Type B pancreatic cell (in vitro differentiated cells): ENCODE measurements around the genes SCGN and H2AC6.

- PRO-cap, result no peak
Measured at GRCh38 chr6:24802838-24803230, 4.1 kb upstream of the ARMH2 start.

- PRO-cap, result no peak
Measured at GRCh38 chr6:24890960-24891521, 44.7 kb downstream of the RIPOR2 start.

- PRO-cap, result no peak
Measured at GRCh38 chr6:24936451-24937289, 910 bp upstream of the RIPOR2 start.

DNA sequence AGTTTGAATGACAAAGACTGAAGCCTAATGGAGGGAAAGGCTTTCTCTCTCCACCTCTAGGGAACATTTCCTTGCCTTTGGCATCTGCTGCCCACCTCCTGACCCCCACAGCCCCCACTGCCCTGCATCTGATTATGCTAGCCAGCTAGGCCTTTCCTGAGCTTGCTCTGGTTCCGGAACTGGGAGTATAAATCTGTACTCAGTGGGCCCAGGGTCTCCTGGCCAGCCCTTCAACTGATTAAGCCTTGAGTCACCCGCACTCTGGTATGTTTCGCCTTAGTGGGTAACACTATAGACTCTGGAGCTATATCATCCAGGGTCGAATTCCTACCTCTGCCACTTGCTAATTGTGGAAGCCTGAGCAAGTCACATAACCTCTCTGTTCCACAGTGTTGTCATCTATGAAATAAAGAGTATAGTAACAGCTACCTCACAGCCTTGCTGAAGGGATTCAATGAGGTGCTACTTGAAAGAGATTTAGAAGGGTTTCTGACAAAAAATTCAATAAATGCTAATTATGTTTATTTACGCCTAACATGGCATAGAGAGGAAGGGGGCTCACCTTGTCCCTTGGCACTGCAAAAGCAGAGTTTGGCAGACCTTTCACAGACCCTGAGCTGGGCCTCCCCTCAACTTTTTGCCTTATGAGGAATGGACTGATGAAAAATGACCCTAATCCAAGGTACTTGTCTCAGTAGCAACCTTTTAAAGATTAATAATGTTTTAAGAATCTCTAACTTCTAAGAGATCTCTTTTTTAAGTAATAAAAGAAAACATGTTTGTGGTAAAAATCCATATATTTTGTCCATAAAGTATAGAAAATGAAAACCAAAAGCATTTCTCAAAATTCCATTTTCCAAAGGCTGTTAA is 45.8 kb upstream of the RIPOR2 start:
- PRO-cap, result no peak

DNA sequence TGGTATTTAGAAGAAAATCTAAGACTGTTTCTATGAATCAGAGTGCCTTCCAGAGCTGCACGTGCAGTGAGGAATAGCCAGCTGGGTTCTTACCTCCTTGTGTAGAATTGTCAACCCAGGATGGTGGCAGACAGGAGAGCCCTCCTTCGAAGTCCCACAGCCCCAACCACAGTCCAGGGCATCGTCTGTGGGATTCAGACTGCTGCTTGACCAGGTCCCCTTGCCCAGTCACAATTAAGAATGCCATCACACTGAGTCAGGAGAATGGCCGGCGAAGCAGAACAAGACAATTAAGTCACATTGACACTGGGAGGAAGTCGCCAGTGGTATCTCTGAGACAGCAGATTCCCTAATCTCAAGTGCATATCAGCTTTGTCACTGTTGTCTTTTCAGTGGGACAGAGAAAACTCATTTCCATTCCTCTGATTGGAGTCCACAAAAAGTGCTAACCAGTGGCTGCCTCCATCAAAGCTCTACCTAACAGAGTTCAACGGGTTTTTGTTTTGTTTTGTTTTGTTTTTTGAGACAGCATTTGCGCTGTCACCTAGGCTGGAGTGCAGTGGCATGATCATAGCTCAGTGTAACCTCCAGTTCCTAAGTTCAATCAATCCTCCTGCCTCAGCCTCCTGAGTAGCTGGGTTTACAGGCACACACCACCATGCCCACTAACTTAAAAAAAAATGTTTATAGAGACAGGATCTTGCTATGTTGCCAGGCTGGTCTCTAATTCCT is 100.3 kb upstream of the RIPOR2 start:
- PRO-cap, result no peak

GRCh38 chr6:25050068-25050981 is 114.6 kb upstream of the RIPOR2 start:
- PRO-cap, result no peak

GRCh38 chr6:25083676-25084301 is 148.0 kb upstream of the RIPOR2 start:
- PRO-cap, result no peak

DNA sequence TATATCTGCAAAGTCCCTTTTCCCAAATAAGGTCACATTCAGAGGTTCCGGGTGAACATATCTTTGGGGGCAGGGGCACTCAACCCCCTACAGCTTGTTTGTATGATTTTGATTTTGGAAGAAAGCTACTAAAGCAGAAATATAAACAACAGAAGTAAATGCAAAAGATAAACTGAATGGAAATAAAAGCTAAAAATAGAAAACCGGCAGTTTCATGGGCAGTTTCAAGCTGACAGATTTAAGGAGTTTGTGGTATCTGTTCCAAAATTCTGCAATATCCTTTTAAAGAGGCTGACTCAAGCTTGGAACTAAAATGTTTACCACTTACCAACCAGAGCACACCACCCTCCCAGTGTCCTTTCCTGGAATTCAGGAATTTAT is 100.0 kb upstream of the CARMIL1 start:
- PRO-cap, result no peak

- PRO-cap, result no peak
Measured at GRCh38 chr6:25296777-25297169, 17.6 kb downstream of the CARMIL1 start.

DNA sequence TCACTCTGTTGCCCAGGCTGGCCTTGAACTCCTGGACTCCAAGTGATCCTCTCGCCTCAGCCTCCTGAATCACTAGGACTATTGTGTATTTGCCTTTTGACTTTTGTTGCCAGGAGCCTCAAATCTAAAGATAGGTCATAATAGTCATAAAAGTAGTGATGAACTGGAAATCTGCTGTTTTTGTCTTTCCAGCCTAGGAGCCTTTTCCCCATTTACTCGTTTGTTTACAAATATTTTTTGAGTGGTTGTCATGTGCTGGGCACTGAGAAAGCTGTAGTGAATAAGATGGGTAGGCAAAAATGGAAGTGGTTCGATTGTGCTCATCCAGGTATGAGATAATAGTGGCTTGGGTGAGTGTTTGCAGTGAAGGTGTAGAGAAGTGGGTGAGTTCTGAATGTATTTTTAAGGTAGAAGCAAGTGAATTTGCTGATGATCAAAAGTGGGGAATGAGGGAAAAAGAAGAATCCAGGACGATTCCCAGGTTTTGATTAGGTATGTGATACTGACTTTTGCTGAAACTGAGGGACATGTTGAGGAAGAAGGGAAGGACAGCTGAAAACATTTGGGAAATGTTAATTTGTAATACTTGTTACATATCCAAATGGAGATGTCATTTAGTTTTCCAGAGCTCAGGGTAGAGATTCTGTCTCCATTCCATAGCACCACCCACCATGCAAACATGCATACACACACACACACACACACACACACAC is 53.0 kb downstream of the CARMIL1 start:
- PRO-cap, result no peak

DNA sequence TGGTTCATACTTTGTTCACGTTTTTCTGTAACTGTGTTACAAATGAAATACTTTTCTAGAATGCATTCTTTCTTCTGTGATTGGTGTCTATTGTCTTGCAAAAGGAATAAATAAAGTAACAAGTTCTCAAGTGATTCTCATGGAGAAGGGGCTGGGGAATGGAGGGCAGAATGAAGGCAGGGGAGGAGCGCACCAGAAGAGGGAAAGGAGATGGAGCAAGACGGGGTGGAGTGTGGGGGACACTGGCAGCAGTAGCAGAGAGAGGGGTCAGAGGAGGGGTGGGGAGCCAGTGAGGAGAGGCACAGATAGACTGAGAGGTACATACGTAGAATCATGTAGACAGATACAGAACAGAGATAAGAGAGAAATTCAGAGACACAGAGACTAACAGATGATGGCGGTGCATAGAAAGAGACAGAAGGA is 136.5 kb downstream of the CARMIL1 start:
- PRO-cap, result no peak

GRCh38 chr6:25451904-25452656 is 172.9 kb downstream of the CARMIL1 start:
- PRO-cap, result no peak

DNA sequence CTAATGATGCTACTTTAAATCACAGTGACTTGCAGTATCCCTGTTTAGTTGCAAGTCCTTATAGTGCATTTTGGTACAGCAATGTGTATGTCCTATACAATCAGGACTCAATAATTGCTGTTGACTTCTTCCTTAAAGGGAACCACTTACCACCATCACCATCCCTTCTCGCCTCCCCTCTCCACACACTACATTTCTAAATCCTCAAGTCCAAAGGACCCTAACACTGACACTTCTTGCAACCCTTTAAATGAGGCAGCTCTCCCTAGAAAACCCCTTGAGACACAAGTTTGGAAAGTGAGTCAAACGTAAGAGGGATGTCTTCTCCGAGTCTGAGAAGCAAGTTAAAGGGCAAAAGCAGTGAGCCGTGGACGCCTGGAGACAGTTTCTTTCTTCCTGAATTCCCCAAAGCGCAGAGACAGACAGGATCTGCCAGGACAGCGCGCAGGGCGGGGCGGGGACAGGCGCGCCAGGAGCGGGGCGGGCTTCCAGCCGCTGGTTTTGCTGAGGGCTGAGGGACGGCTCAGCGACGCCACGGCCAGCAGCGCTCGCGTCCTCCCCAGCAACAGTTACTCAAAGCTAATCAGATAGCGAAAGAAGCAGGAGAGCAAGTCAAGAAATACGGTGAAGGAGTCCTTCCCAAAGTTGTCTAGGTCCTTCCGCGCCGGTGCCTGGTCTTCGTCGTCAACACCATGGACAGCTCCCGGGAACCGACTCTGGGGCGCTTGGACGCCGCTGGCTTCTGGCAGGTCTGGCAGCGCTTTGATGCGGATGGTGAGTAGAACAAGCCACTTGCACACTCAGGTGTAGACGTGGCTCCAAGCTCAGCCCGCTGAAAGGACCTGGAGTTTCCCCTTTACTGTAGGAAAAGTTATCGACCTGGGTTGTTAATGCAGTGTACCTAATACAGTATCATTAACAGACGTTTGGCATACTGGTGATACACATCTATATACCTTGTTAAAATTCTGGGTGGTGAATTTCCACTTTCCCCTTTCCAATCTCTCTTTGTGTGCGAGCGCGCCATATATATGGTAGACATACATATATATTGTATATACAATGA is at the start of gene SCGN:
Gene SCGN, plus strand, starts transcription at position 504 of the 1,066 bp plus-strand sequence.
- PRO-cap, result unidirectional peak, plus-strand start at position 514 of the sequence

GRCh38 chr6:25756155-25756943 is 1.8 kb downstream of the SLC17A4 start:
- PRO-cap, result no peak

DNA sequence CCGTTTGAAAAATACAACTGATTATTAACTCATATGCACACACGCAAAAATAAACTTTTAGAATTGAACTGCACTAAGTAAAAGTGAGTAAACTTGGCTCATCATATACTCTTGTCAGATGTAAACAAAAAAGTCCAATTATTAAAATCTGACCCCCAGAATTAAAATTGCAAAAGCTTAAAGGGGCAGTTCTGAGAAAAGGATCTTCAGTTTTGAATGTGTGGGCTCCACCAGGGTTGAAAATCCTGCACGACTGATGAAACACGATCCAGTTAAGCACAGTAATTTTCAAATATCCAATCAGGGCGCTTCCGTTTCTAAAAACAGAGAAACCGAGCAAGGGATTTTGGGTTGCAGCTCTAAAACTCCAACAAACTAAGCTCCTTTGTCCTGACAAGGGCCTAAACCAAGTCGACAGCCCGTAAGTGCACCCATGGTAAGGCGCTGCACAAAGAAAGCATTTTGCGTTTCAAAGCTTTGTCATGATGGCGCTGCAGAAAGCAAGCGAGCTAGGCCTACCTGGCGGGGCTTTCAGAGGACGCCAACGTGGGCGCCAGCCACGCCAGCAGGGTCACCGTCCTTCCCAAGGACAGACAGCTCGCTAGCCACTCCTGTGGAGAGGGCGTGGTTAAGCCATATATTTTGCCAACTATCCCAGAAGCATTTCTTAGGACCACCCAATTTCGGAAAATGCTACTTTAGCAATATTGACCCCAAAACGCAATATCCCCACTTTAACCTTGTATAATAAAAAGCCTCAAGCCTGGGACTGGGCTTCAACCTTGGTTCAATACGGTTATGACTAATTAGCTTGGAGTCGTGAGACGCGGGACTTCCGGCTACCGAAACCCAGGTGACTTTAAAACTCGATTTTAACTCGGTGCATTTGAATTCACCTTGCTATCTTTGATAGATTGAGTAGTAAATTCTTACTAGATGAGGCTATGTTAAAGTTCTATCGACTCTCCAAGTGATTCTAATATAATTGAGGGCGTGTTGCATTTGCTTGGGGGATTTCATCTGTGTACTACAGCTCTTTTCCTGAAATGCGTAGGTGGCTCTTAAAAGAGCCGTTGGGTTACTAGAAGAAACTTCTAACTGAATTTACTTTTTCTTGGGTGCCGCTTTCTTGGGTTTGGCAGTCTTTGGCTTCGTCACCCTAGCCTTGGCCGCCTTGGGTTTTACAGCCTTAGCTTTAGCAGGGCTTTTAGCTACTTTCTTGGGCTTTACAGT is 1.2 kb downstream of the H1-1 start:
- PRO-cap, result no peak

- PRO-cap, result no peak
Measured at GRCh38 chr6:26054387-26054855, 1.8 kb downstream of the H1-2 start.

- PRO-cap, result no peak
Measured at GRCh38 chr6:26070955-26071632, 14.8 kb upstream of the H1-2 start.

- PRO-cap, result bidirectional peak, plus-strand start at chr6:26124172, minus-strand start at chr6:26123926; bidirectional peak, plus-strand start at chr6:26124355, minus-strand start at chr6:26124383
Measured at GRCh38 chr6:26124025-26125141, at the start of gene H2AC6. Gene H2AC6 (plus strand): TSS chr6:26124172.

DNA sequence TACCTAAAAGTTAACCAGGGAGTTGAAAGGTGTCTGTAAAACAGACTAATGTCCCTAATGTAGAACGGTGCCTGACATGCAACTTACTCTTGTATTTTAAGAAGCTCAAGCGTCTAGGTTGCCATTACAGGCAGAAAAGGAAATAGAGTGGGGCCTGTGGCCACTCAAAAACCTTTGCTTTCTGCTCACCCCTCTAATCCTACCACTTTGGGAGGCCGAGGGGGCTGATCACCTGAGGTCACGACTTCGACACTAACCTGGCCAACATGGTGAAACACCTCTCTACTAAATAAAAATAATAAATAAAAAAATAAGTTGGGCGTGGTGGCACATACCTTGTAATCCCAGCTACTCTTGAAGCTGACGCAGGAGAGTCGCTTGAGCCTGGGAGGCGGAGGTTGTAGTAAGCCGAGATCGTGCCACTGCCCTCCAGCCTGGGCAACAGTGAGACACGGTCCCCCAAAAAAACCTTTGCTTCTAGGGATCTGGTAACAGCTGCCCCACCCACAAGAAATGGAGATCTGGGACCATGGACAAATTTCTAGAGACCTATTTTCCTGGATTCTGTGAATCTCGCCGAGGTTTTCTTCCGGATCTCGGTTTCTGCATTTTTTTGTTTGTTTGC is 1.3 kb downstream of the H2AC6 start:
- PRO-cap, result bidirectional peak, plus-strand start at position 368 of the sequence, minus-strand start at position 254 of the sequence

DNA sequence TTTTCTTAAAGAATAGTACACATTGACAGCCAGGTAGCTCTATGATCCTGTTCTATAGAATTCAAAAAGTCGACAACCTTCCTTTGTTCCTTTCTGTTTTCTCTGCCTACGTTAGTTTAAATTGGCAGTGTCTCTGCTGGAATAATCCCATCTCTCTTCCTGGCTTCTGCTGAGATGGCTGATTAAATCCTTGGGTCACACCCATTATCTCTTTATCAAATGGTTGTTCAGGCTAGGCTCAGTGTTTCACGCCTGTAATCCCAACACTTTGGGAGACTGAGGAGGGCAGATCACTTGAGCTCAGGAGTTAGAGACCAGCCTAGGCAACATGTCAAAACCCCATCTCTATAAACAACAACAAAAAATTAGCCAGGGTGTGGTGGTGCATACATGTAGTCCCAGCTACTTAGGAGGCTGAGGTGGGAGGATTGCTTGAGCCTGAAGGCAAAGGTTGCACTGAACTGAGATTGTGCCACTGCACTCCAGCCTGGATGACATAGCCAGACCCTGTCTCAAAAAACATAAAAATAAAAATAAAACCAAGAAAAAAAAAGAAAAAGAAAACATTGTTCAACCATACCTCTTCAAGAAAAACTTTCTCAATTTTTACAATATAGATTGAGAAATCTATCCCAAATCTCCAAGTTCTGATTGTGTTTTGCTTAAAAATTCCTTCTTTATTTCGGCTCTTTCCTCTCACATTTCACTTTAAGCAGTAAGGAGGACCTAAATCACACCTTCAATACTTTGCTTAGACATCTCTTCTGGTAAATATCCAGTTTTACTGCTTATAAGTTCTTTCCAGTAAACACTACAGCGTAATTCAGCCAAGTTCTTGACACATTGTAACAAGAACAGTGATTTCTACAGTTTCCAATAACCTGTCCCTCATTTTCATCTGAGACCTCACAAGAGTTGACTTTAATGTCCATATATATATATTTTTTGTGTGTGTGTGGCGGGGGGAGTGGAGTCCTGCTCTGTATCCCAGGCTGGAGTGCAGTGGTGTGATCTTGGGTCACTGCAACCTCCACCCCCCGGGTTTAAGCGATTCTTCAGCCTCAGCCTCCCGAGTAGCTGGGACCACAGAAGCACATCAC is 8.0 kb downstream of the H2AC6 start:
- PRO-cap, result no peak